ENCODE results near the genes EXOSC2 and PLPP7.

DNA sequence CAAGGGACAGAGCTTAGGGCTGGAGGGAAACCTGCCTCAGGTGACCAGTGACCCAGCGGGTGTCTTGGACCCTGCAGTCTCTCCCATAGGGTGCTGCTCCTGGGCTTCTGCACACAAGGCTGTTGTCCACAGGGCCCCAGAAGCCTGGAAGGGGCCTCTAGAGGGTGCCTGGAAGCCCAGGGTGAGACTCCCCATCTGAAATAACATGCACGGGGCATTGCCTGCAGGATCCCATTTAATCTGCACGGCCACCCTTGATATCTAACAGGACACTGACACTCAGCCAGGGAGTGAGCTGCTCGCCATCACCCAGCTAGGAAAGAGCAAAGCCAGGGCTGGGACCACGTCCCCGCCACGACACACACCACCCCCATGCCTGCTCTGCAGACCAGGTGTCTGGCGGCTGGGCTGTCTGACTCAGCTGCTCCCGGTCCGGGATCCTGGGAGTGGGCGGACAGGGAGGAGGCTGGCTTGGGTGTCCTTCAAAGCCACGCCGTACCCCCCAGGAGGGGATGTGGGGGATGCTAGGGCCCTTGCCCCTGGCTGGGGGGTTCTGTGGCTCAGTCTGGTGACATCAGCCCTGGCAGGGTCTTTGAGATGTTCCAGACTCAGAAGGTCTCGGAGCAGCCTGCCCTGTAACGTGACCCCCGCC lies 62.1 kb downstream of the HMCN2 start:
CAGE:
- cytosol, long polyA minus RNA, result no peak
- cytosol, long polyA plus RNA, result no peak
- long polyA plus RNA, result no peak
- nucleus, long polyA minus RNA, result no peak
- nucleus, long polyA plus RNA, result no peak

DNA sequence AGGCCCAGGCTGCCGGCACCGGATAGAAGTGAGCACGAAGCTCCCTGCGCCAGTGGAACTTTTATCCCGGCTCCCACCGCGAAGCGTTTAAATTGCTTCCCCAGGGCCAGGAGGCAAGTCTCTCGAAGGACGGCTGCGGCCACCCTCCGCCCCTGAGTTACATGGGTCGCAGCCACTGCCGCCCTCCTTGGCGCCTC lies 398 bp upstream of the ASS1 start:
CAGE:
- cytosol, long polyA minus RNA, result no peak
- cytosol, long polyA plus RNA, result no peak
- long polyA plus RNA, result no peak
- nucleus, long polyA minus RNA, result no peak
- nucleus, long polyA plus RNA, result no peak

DNA sequence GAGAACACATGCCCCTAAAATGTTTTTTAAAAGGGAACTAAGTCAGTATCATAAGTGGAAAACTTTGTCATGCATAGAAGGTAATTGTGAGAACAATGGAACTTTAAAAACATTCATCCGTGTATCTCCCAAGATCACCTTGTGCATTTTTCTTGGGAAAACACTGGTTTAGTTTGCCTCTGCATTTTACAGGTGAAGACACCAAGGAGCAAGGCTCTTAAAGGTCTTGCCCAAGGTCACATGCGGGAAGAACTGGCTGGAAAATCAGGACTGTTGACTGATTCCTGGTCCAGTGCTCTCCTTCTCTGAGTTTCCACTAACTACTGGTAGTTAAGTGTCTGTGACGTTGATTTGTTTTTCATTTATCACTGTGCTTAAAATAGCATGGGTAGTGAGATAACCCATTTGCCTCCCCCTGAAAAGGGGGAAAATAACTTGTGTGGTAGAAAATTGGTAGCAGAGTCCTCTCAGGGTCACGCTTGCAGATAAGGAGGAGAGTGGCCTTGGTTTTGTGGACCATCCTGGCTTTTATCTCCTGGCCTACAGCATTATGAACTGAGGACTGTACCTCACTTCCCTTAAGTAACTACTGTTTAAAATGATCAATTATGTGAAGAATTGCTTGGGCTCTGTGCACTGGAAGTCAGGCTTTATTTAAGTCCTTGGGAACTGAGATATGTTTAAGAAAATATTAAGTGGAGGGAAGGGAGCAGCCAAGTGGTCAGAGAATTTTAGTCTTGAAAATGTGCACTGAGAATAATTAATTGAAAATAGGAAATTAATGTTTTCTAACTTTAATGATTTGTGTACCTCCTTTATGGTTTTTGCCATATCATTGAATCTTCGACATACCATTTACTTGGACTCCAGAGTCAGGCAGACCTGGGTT lies 10.9 kb downstream of the FUBP3 start:
CAGE:
- cytosol, long polyA minus RNA, result no peak
- cytosol, long polyA plus RNA, result no peak
- long polyA plus RNA, result no peak
- nucleus, long polyA minus RNA, result no peak
- nucleus, long polyA plus RNA, result no peak

GRCh38 chr9:130682358-130682887 lies 11.2 kb upstream of the EXOSC2 start:
CAGE:
- cytosol, long polyA minus RNA, result no peak
- cytosol, long polyA plus RNA, result no peak
- long polyA plus RNA, result no peak
- nucleus, long polyA minus RNA, result no peak
- nucleus, long polyA plus RNA, result no peak

GRCh38 chr9:130690222-130690625 lies 3.4 kb upstream of the EXOSC2 start:
CAGE:
- cytosol, long polyA minus RNA, result no peak
- cytosol, long polyA plus RNA, result no peak
- long polyA plus RNA, result no peak
- nucleus, long polyA minus RNA, result no peak
- nucleus, long polyA plus RNA, result no peak

DNA sequence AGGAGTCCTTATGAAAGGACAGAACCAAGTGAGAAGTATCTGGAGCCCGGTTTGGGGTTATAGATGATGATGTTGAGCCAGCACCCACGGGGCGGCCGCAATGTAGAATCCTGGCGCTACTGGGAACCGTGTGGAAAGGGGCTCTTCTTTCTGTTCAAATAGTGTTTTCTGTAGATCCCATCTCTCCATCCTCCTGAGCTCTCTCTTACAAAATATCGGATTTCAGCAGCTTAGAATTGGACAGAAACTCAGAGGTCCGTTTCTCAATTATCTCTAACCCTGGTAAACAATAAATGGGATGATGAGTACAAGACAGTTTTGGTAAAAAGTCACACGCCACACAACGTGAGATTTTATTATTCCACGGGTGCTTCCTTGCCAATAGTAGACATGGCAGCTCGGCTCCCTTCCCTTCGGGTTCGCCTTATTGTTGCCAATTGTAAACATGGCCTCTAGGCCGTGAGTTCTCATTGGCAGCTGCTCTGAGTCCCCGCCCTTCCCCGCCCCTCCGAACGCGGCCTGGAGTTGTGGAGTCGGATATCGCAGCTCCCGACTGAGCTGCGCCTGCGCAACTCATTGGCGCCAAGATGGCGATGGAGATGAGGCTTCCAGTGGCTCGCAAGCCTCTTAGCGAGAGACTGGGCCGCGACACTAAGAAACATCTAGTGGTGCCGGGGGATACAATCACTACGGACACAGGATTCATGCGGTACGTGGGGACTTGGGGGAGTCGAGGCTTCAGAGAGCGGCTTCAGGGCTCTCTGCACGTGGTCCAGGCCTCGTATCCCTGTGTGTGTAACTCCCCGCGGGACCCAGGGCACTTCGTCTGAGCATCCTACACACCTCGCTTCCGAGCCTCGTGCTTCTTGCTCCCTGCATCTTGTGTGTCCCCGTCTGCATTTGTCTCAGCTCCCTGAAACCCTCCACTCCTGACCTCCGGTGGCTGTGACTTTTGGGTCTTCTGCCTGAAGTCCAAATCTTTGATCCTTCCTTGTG lies at the start of gene EXOSC2:
TSS of gene EXOSC2 (plus strand) at position 576 of the 996 bp plus-strand sequence.
CAGE:
- cytosol, long polyA minus RNA, result start-site peak on the plus strand centred at position 574 of the sequence, 7 bp wide, 94 reads
- cytosol, long polyA plus RNA, result no peak
- long polyA plus RNA, result start-site peak on the plus strand centred at position 577 of the sequence, 5 bp wide, 560 and 297 reads in 2 replicates
- nucleus, long polyA minus RNA, result start-site peak on the plus strand centred at position 577 of the sequence, 5 bp wide, 547 reads
- nucleus, long polyA plus RNA, result start-site peak on the plus strand centred at position 579 of the sequence, 8 bp wide, 893 and 984 reads in 2 replicates

CAGE:
- cytosol, long polyA minus RNA, result start-site peak on the plus strand at chr9:130854827-130854884, 8 reads
- cytosol, long polyA plus RNA, result no peak
- long polyA plus RNA, result no peak
- nucleus, long polyA minus RNA, result start-site peak on the plus strand at chr9:130854827-130855057, 18 reads
- nucleus, long polyA plus RNA, result no peak
These were observed 19.7 kb downstream of the ABL1 start for GRCh38 chr9:130854729-130855235.

GRCh38 chr9:130870507-130871118 lies 26.0 kb downstream of the QRFP start:
CAGE:
- cytosol, long polyA minus RNA, result no peak
- cytosol, long polyA plus RNA, result no peak
- long polyA plus RNA, result no peak
- nucleus, long polyA minus RNA, result no peak
- nucleus, long polyA plus RNA, result no peak

GRCh38 chr9:130874804-130875134 lies 21.8 kb downstream of the QRFP start:
CAGE:
- cytosol, long polyA minus RNA, result no peak
- cytosol, long polyA plus RNA, result no peak
- long polyA plus RNA, result no peak
- nucleus, long polyA minus RNA, result no peak
- nucleus, long polyA plus RNA, result no peak

DNA sequence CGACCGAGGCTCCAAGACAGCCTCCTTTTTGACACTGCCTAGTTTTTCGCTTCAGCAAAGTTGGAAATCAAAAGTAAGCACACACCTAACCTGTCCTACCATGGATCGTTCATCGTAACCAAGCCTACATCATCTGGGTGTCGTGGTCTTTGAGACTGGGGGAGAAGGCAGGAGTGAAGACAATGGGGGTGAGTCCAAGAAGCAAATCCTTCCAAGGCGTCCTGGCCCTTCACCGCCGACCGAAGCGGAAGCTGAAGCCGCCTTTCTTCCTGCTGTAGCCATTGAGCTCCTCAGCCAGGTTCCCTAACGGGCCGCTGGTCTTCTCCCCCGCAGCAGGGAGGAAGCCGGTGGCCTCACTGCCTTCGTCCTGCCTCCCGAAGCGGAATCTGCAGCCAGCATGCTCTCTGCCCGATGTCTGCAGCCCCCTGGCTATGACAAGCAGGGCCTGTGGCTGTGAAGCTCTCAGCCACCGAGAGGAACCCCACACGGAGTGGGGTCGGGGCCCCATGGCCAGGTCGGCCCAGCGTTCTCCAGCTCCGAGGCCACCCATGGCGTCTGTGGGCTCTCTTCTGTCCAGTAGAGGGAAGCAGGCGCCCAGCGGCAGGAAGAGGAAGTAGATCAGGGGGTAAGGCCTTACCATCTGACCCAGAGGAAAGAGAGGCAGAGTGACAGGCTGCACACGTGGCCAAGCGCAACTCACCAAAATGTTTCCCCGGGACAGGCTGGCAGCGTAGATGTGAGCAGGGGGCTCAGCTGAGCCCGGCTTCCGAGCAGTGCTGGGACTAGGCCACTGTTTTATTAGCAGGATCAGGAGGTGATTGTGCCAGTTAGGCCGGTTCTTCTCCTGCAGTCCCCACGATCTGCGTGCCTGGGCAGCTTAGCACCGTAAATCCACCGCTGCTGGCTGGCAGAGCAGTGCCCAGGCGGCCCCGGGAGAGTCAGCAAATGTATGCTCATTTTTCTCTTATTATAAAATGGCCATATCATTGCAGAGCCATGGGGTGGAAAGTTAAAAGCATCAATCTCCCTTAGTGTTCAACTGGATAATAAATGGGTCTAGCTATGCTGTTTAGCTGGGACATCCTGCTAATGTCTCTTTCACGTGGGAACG lies 3.1 kb downstream of the QRFP start:
CAGE:
- cytosol, long polyA minus RNA, result no peak
- cytosol, long polyA plus RNA, result no peak
- long polyA plus RNA, result no peak
- nucleus, long polyA minus RNA, result no peak
- nucleus, long polyA plus RNA, result no peak

DNA sequence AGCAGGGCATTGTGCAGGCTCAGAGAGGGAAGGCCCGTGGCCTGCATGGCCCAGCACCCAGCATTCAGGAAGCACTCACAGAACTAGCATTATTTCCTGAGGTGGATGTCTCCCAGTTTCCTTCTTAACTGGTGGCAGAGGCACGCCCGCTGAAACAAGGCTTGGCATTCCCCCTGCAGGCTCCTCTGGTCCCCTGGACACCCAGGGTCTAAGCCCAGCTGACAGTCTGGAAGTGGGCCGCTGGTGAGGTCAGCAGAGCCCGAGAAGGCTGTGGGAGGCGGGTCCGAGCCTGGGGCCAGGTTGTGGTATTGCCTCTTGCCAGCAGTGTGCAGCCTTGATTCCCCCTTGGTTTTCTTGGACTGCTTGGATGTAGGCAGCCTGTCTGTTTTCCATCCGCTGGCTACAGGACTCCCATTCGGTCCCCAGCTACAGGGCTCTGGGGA lies 1.5 kb downstream of the AIF1L start:
CAGE:
- cytosol, long polyA minus RNA, result no peak
- cytosol, long polyA plus RNA, result no peak
- long polyA plus RNA, result no peak
- nucleus, long polyA minus RNA, result no peak
- nucleus, long polyA plus RNA, result no peak

GRCh38 chr9:131191647-131192543 lies 66.5 kb downstream of the NUP214 start:
CAGE:
- cytosol, long polyA minus RNA, result no peak
- cytosol, long polyA plus RNA, result no peak
- long polyA plus RNA, result no peak
- nucleus, long polyA minus RNA, result no peak
- nucleus, long polyA plus RNA, result no peak

DNA sequence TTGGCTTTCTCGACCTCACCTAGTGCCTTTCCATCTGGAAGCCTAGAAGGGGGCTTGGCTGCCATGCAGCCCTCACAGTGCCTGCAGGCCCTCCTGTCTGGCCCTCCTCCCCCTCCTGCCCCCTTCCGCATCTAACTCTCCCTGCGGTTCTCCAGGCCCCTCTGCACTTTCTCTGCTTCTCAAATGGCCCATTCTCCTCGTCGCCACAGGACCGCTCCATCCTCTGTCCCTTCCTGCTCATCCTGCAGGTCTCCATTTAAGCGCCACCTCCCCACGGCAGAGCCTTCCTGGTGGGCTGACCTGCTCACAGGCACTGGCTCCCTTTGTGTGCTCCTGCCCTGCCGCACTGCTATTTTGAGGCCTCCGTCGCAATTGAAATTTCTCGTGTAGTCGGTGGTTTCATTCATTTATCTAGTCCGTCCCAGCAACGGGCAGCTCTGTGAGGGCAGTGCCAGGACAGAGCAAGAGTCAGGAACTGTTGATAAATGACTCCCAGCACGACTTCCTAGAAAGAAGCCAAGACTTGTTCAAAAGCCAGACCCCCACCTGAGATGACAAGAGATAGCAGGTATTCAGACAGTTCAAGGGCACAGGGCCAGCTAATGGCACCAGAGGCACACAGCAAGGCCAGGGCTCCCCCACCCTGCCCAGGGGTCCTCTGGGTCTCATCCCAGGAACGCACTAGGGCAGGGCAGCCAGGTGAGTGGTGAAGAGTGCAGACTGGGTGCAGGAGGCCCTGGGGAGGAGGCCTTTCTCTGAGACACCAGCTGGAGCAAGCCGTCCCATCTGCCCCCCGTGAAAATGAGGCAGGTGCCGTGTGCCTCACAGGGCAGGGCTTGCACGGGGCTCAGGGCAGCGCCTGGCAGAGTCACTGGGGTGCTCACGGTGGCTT lies 37.1 kb downstream of the FAM78A start:
CAGE:
- cytosol, long polyA minus RNA, result no peak
- cytosol, long polyA plus RNA, result no peak
- long polyA plus RNA, result no peak
- nucleus, long polyA minus RNA, result no peak
- nucleus, long polyA plus RNA, result no peak

DNA sequence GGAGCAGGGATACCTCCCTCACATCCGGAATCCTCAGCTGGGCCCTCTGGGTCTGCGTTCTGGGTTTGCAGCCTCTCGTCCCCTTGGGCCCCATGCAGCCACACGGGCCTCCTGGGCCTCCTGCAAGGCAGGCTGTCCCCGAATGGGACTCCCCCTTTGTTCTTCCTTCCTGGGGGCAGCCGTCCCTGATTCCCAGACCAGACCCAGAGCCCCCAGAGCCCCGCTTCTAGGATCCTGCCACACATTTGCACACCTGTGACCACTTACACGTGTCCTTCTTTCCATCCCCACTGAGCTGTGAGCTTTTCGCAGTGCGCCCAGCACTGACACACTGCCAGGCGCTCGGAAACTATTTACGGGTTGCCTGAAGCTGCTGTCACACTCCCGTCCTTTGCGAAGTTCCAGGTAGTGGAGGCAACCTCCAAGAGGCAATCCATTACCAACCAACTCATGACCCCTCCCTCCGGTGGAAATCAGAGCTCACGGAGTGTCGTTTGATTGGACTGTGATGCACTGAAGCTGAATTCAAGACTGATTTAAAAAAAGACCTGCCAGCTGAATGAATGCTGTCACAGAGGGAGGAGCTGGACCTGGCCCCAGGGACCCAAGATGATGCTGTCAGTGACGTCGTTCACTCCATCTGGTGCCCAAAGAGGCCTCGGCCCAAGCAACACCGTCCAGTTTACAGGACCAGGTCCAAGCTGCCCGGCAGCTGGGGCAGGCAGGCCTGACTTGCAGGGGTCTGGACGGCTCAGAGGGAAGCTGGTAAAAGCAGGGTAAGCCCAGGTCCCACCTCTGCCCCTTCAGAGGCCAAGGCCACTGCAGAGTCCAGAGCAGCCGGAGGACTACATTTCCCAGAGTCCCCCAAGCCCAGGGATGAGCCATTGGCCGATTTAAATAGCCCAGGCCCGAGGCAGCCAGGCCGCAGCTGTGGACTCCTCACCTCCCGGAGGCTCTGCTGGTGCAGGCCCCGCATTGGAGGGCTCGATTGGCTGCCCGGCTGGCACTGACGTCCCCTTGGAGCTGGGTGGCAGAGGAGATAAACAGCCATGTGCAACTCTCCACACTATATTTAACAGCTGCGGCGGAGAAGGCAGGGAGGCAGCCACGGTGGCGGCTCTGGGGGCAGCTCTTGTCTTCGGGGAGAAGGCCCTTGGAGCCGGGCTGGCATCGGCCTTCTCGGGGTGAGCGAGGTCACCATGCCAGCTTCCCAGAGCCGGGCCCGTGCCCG lies at the start of gene PLPP7:
TSS of gene PLPP7 (plus strand) at position 925 of the 1,231 bp plus-strand sequence.
CAGE:
- cytosol, long polyA minus RNA, result no peak
- cytosol, long polyA plus RNA, result no peak
- long polyA plus RNA, result no peak
- nucleus, long polyA minus RNA, result no peak
- nucleus, long polyA plus RNA, result no peak

DNA sequence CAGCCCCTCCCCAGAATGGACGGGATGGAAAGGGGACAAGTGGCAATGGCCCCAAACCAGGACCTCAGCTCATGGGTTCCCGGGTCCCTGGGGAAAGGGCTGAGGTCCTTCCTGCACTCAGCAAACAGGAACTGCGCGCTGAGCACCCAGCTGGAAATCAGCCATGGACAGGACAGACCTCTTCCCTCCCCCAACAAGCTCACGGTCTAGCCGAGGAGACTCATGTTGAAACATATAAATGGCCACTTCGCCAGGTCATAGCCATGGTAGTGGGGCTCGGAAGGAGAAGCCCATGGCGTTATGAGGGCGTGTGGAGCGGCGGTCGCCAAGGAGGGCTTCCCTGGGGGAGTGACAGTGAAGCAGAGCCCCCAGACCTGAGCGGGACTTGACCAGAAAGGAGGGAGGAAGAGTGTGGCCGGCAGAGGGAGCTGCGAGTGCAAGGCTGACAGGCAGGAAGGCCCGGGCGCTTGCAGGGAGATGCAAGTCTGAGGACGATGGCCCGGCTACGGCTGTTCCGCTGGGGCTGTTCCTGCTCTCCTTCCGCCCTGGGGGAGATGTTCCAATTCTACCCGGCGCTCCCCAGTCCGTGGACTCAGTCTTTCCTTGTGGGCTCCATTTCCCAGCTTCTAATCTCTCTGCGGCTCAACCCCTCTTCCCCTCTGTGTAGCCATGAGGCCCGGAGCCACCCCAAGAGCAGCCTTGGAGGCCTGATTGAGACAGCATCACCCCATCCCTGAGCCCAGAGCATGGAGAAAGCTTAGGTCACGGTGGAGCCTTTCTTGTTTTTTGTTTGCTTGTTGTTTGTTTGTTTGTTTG lies 43.9 kb upstream of the PRRC2B start:
CAGE:
- cytosol, long polyA minus RNA, result no peak
- cytosol, long polyA plus RNA, result no peak
- long polyA plus RNA, result no peak
- nucleus, long polyA minus RNA, result no peak
- nucleus, long polyA plus RNA, result no peak

GRCh38 chr9:131429862-131430519 lies 36.1 kb downstream of the PRRC2B start:
CAGE:
- cytosol, long polyA minus RNA, result no peak
- cytosol, long polyA plus RNA, result no peak
- long polyA plus RNA, result no peak
- nucleus, long polyA minus RNA, result no peak
- nucleus, long polyA plus RNA, result no peak

CAGE:
- cytosol, long polyA minus RNA, result no peak
- cytosol, long polyA plus RNA, result no peak
- long polyA plus RNA, result no peak
- nucleus, long polyA minus RNA, result no peak
- nucleus, long polyA plus RNA, result no peak
These were observed 2.3 kb upstream of the POMT1 start for GRCh38 chr9:131500343-131500846.

DNA sequence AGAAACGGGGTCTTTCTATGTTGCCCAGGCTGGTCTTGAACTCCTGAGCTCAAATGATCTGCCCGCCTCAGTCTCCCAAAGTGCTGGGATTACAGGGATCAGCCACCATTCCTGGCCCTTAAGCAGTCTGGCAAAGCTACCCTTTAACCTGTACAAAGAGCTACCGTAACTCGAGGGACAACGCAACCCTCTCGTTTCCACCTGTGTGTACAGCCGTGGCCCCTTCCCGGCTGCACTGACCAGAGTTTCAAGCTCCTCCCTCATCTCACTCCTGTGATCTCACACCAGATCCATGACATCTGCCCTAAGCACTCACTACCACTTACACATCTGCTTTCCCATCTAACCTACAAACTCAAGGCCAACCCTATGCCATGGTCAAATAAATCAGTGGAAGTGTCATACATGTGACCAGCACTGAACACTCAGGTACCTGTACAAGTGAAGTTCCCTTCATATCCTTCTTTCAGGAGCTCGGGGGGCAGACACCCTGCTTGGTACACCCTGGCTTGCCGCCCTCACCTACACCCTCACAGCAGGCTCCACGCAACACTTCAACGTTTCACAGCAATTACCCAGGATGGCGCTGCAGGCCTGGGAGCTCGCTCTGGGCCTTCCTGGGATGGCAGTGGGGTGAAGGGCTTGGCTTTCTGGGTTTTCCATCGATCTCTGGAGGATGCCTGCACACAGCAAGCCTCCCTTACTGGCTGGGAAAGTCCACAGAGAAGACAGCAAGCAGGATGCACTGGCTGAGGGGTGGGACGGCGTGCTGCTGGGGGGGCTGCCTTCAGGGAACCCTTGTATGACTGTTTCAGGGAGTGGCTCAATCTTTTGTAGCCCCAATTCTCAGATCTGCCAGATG lies 61.7 kb downstream of the PRRT1B start:
CAGE:
- cytosol, long polyA minus RNA, result no peak
- cytosol, long polyA plus RNA, result no peak
- long polyA plus RNA, result no peak
- nucleus, long polyA minus RNA, result no peak
- nucleus, long polyA plus RNA, result no peak

DNA sequence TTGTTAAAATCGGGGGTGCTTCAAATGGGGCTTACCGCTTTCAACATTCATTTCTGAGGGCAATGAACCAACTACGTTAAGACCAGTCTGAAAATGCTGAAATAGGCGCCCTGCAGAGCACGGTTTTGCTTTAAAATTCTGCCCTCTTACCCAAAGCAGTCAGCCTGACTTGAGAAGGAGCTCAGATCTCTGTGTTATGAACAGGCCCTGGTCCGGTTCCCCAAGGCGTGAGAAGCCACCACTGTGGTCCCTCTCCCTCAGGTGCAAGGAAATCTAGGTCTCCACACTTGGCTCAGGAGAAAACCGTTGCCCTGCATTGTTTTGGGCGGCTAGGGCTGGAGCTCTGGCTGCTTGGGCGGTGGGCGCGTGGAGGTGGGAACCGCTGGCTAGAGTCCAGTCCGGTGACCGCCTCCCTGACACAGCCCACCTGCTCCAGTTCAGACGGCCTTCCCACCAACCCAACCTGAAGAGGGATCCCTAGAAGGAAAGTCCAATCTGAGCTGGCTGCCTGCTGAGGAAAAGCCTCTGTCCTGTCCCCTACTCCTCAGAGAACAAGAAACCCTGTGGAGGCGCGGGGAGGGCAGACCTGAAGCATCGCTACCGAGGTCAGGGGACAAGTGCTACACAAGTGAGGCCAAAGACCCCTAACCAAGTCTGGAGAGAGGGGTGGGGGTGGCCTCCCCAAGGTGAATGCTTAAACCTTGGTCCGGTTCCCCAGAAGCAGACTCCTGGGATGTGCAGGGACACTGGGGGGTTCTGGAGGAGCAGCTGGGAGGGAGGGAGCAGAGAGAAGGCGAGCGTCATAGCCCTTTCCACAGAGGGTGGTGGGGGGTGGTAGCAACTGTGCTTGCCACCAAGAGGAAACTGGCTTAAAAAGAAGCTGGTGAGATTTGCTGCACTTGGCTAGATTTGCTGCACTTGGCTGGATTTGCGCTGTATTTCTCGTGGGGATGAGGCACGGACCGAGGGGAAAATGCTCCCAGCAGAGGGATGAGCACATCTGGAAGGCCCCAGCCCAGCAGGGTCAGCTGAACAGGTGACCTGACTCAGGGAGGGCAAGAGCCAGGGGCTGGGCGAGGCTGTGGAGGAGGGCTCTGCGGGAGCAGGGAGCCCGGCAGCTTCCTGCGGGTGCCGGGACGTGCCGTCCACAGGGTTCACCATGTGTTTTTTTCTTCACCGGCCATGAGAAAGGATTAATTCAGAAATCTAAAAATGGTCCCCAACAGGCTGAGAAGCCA lies 65.2 kb downstream of the RAPGEF1 start:
CAGE:
- cytosol, long polyA minus RNA, result no peak
- cytosol, long polyA plus RNA, result no peak
- long polyA plus RNA, result no peak
- nucleus, long polyA minus RNA, result no peak
- nucleus, long polyA plus RNA, result no peak

DNA sequence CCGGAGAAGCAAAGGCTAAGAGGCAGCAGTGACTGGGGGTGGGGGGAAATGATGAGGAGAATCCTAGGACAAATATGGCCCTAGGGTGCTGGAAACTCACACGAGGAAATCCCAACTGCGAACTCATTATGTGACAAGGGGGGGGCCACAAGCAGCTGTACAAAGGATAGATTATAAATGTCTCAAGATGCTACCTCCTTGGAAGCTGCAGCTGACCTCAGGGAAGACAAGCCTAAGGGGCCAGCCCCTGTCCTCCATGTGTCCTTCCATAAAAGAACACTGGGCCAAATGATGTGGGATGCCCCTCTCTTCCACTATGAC lies 60.9 kb downstream of the RAPGEF1 start:
CAGE:
- cytosol, long polyA minus RNA, result no peak
- cytosol, long polyA plus RNA, result no peak
- long polyA plus RNA, result no peak
- nucleus, long polyA minus RNA, result no peak
- nucleus, long polyA plus RNA, result no peak